Right ventricle myocardium (tissue), 1 donor: ENCODE measurements around a stretch of chr2.

DNA sequence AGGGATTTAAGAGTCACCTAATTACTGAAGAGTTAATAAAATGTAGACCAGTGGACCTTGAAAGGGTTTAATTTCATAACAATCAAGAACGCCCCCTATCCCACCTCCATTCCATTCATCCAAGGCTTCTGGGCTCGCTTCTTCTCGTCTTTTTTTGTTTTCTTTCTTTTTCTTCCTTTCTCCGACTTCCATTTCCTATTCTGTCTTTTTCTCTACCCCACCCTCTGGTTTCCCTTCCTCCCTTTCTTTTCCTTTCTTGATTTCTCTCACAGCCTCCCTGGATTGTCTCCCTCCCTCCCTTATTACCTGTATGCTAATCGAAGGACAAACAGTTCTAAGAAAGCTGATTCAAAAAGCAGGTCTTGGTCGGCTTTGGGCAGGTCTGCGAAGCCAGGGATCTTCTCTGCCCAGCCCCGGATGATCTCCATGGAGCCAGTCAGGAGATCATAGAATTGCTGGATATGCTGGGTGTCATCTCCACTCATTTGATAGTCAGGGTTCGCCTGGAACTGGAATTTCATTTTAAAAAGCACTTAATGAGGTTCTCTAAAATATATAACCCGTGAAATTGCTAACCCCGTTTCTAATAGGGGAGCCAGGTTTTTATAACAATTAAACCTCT is 6.0 kb downstream of the NR4A2 start:
- PRO-cap, 2 experiments: no peak in any of the 2 experiments

GRCh38 chr2:156333741-156334708 is 1.5 kb upstream of the NR4A2 start:
- PRO-cap, 2 experiments: peak in 2 of 2 experiments; most common plus-strand start chr2:156333947 (in 2); most common minus-strand start chr2:156333938 (in 2)

GRCh38 chr2:156334962-156335315 is 2.4 kb upstream of the NR4A2 start:
- PRO-cap, 2 experiments: no peak in any of the 2 experiments

DNA sequence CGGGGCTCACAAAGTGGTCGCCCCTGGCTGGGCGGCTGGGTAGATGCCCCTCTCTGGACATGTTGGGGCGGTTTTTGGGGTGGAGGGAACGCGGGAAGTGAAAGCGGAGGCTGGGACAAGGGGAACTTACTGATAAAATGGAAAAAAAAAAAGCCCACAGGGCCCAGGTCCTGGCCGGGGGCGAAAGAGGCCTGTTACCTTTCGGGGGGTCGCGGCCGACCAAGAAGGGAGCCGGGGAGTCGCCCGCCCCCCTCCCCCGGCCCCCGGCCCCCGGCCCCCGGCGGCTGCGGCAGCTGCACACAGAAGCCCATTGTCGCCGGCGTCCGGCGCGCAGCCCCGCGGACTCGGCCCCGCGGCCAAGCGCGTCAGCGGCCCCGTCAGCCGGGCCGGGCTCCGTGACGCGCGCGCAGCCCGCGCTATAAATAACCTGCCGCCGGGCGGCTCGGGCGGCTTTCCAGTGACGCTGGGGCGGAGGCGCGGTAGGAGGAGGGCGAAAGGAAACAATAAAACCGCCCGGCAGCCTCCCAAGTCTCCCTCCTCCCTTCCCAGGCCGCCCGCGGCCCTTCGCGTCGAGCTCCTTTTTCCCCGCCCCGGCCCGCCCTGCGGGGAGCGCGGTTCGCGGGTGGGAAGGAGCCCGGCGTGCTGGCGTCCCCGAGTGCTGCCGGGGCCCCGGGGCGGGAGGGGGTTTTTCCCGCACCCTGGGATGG is 9.7 kb upstream of the NR4A2 start:
- PRO-cap, 2 experiments: peak in 2 of 2 experiments; most common plus-strand start position 615 of the sequence (in 2); most common minus-strand start position 340 of the sequence (in 1)

DNA sequence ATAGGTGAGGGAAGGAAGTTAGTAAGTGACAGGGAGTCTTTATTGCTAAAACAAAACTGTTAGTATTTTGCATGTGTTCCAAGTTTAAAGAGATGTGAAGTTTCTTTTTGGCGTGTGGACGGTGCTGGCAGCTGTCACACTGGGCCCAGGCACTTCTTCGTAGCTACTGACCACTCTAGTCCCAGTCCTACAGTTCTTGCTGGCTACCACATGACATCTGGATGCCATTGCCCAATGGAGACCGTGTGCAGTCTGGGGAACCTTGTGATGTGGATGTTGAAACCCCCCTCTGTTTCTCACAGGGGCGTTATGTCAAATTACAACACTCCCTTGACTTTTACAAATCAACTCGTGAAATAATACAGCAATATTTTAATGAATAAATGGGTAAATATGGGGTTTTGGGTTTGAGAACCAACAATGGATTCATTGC is 1.1 kb downstream of the GPD2 start:
- PRO-cap, 2 experiments: peak in 2 of 2 experiments; most common minus-strand start position 168 of the sequence (in 2)

DNA sequence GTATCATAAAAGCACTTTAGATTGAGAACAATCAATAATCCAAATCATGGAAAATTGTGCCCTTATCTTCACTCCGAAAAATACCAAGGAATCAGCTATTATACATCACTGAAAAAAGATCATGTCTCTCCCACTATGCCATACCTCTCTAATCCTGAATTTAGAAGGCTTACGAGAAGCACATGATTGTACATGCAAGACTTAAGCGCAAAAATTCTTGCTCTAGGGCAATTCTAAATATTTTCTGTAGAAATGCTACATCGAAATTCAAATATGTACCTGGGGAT is 1.3 kb downstream of the CYTIP start:
- PRO-cap, 2 experiments: no peak in any of the 2 experiments

DNA sequence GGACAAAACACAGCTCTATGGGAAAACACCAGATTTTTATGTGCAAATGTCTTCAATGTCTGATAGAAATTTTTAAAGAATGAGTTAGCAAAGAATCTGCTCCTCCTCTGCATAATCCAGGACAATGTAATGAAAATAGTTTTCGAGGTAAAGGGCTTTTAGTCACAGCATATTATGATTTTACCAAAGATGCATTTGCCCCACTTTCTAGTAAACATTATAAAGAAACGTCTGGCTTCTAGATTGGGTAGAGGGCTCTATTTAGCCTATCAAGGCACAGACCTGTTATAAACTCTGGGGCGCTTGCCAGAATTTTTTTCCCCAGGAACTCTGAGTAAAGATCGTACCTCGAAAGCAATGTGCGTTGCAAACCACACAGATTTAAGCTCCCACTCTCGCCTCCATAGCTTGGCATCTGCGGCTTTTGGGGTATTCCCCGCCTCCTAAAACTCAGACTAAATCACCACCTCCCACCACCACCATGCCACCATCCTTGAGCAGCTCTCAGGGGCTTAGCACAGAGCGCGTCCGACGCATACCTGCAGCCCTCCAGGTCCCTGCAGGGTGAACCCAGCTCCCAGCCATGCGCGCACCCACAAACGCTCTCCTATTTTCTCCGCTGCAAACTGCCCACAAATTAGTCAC is 894 bp downstream of the ACVR1C start:
- PRO-cap, 2 experiments: no peak in any of the 2 experiments

DNA sequence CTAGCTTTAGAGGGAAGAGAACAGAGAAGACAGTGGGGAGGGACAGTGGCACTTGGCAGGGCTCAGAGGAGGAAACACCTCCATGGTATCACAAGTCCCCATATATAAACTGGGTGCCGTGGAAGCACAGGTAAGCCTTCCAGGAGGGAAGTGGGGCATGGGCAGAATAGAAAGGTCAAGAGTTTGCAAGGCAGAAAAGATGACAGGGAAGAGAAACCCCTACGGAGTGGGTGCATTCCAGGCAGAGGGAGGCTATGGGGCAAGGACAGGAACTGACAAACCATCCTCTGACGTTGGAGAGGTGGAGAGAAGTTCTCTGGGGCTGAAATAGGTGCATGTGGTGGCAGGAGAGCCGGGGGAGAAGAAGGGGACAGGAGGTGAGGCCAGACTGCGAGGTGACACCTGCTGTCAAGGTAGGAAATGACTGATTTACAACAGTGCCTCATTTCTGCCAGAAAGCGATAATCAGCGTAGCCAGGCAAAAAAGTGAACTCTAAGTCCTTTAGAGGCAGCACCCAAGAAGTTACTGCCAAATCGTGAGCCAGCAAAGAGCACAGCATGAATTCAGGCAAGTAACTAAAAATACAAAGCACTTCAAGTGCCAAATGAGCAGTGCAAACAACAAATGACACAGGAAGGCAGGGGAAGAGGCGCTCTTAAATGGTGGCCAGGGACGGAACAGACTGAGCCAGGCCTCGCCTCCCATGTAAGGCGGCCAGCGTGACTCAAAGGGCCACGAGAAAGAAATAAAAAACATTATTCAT is 113.2 kb upstream of the ACVR1C start:
- PRO-cap, 2 experiments: no peak in any of the 2 experiments

DNA sequence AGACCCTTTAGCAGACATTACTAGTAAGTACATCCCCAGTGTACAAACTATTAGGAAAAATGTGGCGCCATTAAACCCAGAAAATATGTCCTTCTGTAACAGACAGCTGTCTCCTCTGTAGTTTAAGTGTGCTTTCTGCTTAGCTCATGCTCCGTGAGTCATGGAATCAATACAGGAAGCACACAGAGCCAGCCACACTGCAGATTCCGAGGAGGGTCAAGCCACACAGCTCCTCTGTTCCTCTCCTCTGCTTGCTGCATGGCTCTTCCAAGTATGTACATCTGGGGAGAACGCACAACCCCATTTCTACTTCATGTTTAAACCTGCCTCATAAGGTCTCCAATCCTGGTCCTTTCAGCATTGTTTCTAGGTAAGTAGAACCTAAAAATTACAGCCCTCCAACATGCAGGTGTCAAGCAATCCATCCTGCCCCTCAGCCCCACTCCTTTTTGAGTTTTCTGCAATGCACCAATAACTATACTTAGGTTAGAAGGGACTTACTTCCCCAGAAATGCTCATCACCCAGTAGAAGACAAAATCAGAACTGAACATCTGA is 37.6 kb downstream of the ACVR1 start:
- PRO-cap, 2 experiments: peak in 2 of 2 experiments; most common plus-strand start position 195 of the sequence (in 2); most common minus-strand start position 137 of the sequence (in 2)

DNA sequence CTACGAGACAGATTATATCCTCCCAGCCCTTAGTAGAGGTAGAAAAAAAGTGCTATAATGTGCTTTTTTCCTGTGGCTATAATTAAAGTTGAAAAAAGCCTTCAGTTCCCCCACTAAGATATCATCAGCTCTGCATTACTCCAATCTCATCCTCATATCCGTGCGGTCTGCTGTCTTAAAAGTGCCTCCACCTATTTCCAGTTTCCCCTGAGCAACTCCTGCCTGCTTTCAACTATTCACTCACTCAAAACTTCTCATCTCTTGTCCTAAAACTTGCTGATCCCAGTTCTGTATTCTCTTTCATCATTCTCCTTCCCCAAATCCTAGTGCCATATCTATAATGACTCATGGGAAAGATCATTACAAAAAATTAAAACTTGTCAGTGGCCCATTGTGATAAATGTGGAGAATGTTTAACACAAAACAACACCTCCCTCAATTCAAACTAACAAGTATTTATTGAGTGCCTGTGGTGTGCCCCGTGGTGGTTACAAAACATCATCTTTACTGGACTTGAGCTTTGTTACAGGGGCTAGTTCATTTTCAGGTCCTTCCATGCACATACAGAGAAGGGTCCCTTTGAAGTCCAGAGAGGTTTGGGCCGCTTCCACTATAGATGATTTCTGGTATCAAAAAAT is 19.9 kb downstream of the ACVR1 start:
- PRO-cap, 2 experiments: no peak in any of the 2 experiments

- PRO-cap, 2 experiments: no peak in any of the 2 experiments
Measured at GRCh38 chr2:158011023-158011760, 90.5 kb upstream of the UPP2 start.

DNA sequence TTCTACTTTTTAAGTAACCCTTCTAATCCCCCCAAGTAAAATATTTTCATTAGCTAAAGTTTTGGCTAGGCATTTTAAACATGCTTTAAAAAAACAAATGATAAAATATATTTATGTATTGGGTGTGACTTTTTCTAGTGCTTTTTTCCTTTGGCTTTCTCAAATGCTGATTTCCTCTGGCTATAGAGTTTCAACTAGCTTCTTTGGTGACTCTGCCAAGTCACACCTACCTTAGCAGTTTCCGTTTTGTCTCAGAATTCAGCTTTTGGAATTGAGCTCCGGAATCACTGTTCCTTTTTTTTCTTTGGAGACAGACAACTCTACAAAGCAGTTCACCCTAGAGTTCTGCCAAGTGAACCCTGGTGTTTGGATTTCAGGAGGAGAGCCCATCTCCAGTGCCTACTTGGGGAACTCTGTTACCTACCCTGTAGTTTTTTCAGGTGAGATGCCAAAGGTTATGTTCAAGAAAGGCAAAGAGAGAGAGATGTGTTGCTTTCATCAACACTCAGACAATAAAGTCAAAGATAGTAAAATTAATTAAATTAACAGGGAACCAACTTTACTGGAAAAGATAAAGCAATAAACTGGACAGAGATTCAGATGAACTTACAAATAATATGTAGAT is 89.9 kb downstream of the UPP2 start:
- PRO-cap, 2 experiments: no peak in any of the 2 experiments

DNA sequence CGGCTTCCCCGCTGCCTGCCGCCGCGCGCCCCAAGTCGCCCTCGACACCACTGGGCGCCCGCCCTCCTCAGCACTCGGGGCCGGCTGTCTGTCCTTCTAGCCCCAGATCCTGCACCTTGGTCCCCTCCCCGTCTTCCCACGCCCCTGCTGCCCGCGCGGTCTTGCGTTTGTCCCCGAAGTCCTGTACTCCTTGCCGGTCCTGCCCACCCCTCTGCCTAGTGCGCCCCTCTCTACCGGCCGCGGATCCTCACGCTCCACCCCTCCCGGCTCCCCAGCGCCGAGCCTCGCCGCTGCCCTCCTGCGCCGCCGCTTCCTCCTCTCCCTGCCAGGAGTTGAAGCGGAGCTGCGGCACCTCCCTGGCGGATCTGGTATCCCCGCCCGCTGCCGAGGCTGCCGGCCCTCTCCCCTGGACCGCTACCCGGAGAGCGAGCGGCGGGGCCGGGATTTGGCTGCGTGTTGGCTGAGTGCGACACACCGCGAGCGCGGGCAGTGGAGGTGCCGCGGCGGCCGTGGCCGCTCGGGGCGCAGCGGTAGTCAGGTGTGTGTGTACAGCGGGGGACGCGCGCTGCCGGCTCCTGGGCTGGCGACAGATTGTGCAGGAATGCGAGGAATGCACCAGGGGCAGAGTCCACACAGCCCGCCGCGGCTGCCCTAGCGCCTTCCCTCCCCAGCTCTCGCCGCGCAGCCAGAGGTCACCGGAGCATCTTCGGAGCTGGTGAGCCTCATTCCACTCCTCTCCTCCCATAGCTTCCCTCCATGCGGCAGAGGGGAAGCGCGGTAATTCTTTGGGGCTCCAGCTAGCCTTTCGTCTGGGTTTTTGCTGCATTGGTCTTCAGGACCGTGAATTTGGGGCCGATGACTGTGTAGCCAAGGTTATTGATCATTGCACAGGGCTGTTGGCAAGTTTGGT is 1.1 kb downstream of the PKP4 start:
- PRO-cap, 2 experiments: peak in 2 of 2 experiments; most common plus-strand start position 317 of the sequence (in 2); most common minus-strand start position 207 of the sequence (in 2)

DNA sequence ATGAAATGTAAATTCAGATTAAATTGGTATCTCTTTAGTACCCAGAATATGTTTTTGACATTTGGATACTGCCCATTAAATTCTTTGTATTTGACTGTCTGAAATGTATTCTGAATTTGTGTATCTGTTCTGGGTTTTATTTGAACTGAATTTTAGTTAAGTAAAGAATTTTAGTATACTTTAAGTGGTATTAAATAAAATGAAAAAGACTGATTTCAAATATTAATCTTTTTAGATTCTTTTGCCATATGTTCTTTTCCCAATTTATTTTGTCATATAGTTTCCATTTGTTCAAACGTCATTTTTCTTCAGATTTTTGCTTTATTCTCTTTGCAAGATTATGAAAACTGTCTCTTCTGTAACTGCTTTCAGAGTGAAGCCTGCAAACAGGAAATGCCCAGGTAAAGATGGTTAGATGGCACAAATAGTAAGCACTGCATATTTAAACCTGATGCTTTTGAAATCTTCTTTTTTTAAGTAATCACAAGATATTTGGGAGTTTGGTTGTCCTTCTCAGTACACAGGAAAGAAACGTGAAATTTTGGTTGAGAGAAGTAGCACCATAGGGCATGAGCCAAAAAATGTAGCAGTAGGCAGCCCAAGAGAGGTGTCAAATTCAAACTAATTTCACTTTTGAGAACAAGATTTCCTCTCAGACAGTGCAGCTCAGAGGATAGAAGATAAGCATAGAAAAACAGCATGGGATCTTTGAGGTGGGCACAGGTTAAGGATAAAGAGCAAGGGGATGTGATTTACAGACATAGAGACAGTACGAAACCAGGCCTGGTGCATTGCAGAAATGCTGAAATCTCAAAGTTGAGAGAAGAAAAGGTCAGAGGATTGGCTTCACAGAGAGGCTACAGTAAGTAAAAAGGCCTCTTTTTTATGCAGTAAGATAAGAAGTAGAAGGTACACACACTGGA is 89.5 kb downstream of the PKP4 start:
- PRO-cap, 2 experiments: no peak in any of the 2 experiments

GRCh38 chr2:158631512-158632149 is 163.5 kb upstream of the DAPL1 start:
- PRO-cap, 2 experiments: no peak in any of the 2 experiments

DNA sequence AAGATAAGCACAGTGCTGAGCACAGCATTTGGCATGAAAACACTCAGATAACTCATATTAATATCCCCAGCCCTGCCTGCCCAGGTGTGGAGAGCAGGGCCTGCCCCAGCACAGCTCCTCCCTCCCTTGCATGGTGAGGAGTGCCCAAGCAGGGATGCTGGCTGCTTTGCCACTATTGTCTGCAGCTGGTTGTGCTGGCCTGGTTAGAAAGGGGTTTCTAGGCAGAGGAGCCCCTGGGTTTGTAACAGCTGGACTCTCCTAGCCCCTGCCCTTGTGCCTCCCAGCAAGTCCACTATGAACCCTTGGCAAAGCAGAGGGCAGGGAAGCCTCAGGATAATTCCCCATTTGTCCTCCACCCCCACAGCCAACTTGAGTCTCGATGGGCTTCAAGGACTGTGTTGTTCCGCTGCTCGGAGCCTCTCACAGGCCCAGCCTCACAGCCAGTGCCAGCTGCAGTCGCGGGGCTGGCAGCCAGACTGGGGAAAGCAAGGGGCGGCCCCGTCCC is 72.1 kb upstream of the DAPL1 start:
- PRO-cap, 2 experiments: no peak in any of the 2 experiments

DNA sequence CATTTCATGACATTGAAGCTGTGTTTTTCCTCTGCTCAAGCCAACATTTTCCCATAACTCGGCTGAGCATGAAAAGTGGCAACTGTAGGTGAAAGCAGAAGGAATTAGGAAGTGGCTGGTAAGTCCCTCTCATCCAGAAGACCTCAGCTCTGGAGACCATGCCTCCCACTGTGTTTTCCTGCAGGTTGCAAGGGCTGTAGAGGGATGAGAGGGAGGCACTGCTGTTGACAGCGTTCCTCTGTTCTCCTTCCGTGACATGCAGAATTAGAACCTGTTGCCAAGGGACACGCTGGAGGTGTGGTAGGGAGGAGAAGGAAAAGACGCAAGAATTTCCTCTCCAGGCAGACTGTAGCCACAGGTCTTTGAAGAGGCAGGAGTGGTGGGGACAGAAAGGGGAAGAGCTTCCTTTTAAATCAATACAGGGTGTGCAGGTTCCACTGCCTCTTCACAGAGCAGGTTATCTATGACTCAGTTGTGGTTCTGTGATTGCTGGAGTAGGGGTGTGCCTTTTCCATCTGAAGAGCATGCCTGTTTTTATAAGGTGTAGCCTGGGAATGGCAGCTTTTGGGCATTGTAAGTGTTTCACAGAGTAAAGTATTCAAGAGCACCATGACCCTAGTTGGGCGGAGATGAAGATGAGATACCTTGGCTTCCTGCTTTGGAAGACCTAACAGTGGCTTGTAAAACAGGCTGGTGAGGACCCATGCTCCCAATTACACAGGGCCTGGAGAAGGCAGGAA is 133.0 kb downstream of the WDSUB1 start:
- PRO-cap, 2 experiments: no peak in any of the 2 experiments

DNA sequence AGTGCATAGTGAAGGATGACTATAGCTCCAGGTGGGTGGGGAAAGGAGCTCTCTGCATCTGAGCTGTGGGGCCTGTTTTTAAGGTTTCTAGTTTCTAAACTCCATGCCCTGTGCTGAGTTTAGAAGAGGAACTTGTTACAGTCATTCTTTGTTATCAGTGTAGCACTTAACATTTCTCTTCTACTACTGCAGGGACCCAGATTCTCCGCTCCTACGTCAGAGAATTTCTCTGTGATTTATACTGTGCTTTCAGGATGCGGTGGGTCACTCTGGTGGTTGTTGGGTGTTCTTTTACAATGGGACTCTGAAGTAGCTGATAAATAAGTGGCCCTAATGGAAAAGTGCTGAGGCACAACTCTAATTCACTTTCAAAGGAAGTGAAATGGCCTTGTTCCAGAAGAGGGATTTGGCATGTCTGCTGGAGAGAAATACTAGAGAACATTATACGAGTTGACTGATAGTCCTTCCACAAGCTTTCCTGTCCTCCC is 122.0 kb downstream of the WDSUB1 start:
- PRO-cap, 2 experiments: peak in 1 of 2 experiments; most common plus-strand start position 267 of the sequence (in 1)

- PRO-cap, 2 experiments: no peak in any of the 2 experiments
Measured at GRCh38 chr2:160405101-160406107, 88.2 kb downstream of the RBMS1 start.

- PRO-cap, 2 experiments: no peak in any of the 2 experiments
Measured at GRCh38 chr2:160411029-160411579, 82.5 kb downstream of the RBMS1 start.